Frontal cortex (tissue), 2 donors: Measurements from ENCODE around the genes RAP2C, HS6ST2, USP26, TFDP3 and RBMX.

DNA sequence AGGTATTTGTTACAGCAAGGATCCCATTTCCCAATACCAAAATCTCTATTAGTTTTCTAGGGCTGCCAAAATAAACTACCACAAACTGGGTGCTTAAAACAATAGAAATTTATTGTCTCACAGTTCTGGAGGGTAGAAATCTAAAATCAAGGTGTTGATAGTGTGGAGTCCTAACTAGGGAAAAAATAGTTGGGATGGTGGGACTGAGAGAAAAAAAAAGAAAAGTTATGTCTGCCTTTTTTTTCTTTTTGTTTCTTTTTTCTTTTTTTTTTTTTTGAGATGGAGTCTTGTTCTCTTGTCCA is 131.0 kb downstream of the RBMX2 start:
- RAMPAGE, long total RNA: no peak

DNA sequence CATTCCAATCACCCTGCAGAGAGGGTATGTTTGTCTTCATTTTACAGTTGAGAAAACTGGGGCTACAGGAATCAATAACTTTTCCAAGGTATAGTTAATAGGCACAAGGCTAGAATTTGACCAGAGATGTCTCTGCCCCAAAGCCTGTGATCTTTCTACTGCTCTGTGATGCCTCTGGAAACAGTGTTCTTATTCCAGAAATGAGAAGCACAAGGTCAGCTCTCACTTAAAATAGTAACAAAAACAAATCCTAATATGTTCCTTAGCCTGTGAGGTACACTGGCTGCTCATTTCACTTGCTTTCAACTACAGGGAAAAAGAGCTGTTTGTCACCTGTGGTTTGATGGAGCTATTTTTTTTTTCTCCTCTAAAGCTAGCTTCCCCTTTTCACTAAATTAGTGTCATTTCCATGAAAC is 148.4 kb downstream of the RBMX2 start:
- RAMPAGE, long total RNA: no peak

DNA sequence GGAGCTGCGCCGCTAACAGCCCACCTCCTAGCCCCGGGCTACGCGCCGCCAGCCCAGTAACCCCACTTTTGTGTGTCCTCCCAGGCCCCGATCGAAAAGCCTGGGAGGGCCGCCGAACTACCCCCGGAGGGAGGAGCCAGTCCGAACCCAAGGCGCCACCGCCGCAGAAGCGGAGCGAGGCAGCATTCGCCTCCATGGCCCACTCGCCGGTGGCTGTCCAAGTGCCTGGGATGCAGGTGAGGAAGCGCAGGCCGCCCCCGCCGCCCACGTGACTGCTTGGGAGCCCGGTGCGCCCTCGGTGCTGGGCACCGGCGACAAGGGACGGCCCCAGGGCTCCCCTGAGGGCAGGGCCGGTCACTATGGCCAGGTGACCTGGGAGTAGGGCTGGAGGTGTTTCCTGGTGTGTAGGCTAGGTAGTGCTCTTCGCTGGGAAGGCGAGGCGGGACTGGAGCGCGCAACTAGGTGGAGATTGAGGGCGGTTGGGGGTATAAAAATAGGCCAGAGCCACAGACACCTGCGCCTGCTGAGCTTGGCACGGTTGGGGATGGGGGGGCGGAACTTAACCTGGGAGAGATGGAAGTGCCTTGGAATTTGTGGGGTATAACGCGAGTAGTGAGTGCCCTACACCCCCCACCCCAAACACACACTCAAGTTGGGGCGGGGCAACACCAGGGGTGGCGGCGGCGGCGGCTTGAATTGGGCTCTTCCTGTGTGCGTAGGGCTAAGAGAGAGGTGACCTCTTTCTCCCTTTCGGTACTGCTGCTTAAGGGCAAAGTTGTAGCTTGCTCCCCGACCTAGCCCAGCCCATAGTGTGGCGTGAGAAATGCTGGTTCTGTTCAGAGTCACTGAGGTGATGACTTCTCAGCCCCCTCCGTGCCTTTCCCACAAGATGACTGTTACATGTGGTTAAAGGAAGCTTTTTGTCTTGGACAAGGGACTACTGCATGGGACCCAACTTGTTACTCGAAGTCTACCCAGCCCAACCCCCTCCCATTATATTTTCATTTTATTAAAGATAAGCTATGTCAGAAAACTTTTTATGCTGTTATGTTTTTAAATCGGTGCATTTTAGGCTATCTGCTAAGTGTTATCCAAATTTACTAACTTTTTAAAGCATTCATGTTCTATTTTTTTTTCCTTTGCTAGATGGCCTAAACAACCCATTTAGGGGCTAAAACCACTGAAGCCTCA is 717 bp downstream of the STK26 start:
- RAMPAGE, long total RNA: no peak

DNA sequence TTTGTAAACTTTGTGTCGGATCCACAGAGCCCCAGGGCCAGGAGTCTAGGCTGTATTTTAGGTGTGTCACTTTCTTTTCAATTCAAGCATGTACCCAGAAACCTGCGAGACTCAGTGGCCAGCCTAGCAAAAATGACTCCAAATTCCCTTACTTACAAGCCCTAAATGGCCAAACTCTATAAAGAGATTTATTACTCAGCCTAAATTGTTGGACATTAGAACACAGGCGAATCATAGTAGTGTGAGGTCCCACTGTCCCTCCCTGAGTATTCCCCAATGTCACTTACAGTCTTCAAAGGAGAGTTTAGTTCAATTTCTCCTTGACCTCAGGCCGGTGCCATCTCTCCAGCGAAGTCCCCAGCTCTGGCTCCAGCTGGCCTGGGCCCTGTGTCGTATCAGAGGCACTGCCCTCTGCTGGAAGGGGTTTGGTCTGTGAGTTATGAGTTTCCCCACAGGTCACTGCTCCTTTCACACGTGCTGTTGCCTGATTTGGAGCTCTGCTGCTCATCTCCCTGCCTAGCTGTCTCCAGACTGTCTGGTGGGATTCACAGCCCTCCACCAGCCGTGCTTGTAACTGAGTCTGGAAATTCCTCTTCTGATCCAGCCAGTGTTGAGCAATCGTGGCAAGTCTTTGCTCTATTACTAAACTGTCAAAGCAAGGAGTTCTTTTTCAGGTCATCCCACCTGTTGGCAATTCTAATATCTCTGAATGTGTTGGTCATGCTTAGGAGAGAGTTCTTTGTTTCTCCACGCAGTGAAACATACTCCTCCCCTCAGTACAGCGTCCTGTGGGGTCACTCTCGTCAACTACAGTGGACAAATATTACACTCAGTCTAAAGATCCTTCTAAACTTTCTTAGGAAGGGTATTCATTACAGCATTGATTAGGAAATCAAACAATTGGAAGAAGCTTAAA is at the start of gene RAP2C:
TSS of gene RAP2C (minus strand) at position 365 of the 916 bp plus-strand sequence.
- RAMPAGE, long total RNA: no peak

- RAMPAGE, long total RNA: no peak
These were observed 634 bp upstream of the MBNL3 start for GRCh38 chrX:132489215-132490128.

DNA sequence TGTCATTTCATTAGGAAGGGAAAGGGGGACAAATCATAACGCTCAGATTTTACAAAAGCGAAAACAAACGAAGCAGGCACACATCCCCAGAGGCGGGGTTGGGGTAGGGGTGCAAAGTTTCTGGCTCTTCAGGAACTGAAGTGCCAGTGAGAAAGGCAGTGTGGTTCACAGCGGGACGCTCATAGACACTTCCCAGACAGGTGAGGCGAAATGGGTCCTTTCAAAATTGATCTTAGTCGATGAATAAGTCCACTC is 1.2 kb upstream of the MBNL3 start:
- RAMPAGE, long total RNA: no peak

DNA sequence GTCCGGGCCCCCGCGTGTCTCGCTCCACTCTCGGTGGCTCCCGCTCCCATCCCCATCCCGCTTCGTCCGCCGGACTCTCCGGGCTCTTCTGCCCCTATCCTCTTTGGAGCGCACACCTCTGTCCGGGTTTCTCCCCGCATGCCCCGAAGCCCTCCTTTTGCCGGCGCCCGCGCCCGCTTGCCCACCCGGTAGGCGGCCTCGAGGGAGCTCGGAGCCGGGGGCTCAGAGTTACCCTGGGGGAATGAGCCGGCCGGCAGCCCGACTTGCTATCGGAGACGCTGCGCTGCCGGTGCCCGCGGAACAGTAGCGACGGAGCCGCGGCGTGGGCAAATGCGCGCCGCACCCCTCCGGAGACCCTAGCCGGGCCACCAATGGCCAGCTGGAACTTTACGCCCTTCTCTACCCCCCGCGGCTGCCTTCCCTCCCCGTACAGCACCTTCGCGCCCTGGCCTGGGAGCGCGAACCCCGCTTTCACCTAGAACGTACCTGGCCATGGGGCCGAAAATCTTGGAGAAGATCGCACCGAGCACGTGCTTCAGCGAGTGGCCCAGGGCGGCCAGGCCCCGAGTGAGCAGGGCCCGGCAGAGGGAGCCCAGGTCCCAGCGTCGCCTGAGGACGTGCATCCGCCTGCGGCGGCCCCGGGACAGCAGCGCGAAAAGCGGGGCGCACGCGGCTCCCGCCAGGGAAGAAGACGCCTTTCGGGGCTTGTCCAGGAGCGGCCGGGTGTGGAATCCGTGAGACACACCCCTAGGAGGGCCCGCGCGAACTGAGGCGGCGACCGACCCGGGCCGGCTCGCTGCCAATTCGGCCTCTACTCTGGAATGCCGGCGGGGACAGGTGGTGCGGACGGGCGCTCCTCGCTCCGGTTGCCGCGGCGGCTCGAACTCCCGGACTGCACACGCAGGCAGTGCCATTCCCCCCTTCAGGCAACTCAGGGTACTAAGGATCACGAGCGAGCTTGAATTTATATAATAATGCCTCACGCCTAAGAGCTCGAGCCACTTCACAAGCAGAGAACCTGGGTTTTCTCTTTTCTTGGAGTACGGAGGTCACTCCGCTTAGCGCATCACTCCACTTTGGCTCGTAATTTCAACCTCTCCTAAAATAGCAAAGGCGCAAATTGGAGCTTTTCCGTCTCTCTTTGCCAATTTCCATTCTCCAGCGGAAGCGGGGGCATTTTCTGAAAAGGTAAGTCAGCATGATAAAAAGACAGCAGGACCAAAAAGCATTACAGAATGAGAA is at the start of gene HS6ST2:
TSS of gene HS6ST2 (minus strand) at position 941 of the 1,242 bp plus-strand sequence.
- RAMPAGE, long total RNA: no peak

DNA sequence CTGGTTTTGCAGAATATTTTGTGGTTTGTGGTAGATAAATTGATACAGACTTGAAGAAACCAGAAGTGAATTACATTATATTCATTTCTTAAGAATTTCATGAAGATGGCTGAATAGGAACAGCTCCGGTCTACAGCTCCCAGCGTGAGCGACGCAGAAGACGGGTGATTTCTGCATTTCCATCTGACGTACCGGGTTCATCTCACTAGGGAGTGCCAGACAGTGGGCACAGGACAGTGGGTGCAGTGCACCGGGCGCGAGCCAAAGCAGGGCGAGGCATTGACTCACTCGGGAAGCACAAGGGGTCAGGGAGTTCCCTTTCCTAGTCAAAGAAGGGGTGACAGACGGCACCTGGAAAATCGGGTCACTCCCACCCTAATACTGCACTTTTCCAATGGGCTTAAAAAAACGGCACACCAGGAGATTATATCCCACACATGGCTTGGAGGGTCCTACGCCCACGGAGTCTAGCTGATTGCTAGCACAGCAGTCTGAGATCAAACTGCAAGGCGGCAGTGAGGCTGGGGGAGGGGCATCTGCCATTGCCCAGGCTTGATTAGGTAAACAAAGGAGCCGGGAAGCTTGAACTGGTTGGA is 51.2 kb upstream of the HS6ST2 start:
- RAMPAGE, long total RNA: no peak

GRCh38 chrX:133097014-133097444 is at the start of gene USP26:
Gene USP26 (minus strand): TSS chrX:133097109.
- RAMPAGE, long total RNA: no peak

DNA sequence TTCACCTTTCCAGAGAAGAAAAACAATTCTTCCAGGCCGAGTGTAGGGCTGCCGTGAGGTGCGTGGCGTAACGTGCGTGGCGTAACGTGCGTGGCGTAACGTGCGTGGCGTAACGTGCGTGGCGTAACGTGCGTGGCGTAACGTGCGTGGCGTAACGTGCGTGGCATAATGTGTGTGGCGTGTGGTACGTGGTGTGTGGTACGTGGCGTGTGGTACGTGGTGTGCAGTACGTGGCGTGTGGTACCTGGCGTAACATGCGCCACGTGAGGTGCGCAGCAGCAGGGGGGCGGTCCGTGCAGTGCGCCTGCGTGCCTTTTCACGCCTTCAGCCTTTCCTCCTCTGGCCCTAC is at the start of gene TFDP3:
TSS of gene TFDP3 (minus strand) at position 62 of the 349 bp plus-strand sequence.
- RAMPAGE, long total RNA: no peak

DNA sequence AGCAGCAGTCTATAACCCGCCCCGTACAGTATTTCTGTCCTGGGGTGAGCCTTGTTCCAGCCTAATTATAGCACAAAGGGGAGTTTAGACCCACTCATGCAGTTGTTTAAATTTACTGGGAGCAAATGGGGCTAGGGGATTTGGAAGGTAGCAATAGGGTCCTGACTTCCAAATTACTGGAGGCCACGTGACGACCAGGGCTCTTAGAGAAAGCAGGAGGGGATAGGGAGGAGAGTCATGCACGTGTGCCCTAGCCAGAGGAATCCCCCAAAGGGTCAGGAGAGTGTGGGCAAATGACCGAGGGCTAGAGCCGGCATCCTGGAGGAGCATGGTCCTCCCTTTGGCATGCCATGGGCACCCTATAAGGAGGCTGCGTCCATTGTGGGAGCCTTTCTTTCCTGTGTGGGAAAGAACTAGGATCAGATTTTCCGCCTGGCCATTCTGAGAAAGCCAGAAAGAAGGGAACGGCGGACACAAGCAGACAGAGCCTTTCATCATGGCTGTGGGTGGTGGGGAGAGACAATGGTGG is 25.5 kb upstream of the GPC4 start:
- RAMPAGE, long total RNA: no peak

GRCh38 chrX:133444782-133445561 is 29.7 kb upstream of the GPC4 start:
- RAMPAGE, long total RNA: no peak

GRCh38 chrX:134038940-134039333 is 53.5 kb upstream of the GPC3 start:
- RAMPAGE, long total RNA: no peak

- RAMPAGE, long total RNA: no peak
These were observed 1.2 kb downstream of the INTS6L start for GRCh38 chrX:135521318-135522468.

- RAMPAGE, long total RNA: no peak
These were observed 745 bp downstream of the MMGT1 start for GRCh38 chrX:135973139-135973347.

DNA sequence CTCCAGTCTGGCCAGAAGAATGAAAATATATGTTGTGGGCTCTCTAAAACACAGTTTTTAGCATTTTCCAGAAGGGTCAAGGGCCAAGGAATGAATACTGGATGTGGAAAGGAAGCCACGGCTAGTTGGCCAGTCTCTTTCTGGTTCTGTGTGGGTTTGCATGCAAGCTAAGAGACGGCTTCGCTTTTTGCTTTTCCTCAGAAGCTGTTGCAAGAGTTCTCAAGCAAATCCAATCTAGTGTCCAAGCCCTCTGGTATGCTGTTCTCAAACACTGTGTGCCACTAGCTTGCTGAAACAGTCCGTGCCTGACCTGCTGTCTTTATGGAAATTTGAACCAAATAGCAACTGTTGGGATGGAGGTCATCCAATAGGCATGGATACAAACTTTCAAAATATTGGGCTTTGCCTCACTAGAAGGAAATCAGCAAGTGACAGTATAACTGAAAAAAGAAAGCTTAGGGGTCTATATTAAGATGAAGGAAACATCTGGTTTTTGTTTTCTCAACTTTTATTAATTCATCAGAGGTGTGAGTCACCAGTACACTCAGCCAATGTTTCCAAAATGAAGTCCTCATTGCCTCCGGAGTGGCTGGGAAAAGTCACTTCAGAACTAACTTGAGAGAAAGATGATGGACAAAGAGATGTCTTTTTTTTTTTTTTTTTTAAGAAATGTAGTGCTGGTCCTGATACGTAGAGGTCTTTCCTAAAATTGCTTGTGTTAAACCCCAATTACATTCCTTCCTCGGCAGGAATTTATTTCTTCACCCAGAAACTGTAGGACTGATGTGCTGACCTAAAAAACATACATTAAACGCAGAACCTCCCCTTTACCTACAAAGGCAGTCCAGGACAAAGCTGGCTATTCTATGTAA is 70.6 kb downstream of the SLC9A6 start:
- RAMPAGE, long total RNA: no peak

- RAMPAGE, long total RNA: no peak
These were observed 865 bp downstream of the FHL1 start for GRCh38 chrX:136197670-136198153.

DNA sequence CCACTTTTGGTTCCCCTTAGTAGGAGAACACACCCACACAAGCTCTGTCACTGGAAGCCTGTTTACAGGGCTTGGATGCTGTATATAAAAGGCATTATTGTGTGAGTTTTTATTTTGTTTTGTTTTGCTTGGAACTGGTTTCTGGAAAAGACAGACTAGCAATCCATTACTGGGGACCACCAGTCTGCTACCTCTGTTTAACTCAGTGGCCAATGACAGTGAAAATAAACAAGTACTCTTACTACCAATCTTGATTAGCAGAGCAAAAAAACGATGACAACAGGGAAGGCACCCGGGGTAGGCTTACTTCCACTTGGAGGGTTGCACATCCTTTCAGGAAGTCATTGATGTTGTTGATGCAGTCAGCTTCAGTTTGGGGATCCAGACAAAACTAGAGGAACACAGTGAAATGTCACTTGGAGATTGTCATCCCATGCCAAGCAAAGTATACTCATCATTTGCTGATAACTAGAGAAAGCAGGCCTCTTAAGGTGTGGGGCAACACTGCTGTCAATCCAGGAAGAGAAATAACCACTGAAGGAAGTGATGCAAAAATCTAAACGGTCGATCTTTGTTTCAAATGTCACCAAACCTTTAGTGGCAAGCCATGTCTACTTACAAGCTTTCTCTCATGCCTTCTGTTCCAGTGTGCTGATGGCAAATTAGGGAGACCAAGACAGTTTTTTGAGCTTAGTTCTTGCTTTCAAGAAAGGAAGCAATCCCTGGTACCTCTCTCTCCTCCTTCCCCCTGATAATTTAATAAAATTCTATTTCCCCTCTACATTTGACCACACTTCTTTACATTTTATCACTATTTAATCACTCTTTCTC is 1.4 kb downstream of the ARHGEF6 start:
- RAMPAGE, long total RNA: no peak

- RAMPAGE, long total RNA: no peak
These were observed 3.6 kb upstream of the ARHGEF6 start for GRCh38 chrX:136784309-136784689.

DNA sequence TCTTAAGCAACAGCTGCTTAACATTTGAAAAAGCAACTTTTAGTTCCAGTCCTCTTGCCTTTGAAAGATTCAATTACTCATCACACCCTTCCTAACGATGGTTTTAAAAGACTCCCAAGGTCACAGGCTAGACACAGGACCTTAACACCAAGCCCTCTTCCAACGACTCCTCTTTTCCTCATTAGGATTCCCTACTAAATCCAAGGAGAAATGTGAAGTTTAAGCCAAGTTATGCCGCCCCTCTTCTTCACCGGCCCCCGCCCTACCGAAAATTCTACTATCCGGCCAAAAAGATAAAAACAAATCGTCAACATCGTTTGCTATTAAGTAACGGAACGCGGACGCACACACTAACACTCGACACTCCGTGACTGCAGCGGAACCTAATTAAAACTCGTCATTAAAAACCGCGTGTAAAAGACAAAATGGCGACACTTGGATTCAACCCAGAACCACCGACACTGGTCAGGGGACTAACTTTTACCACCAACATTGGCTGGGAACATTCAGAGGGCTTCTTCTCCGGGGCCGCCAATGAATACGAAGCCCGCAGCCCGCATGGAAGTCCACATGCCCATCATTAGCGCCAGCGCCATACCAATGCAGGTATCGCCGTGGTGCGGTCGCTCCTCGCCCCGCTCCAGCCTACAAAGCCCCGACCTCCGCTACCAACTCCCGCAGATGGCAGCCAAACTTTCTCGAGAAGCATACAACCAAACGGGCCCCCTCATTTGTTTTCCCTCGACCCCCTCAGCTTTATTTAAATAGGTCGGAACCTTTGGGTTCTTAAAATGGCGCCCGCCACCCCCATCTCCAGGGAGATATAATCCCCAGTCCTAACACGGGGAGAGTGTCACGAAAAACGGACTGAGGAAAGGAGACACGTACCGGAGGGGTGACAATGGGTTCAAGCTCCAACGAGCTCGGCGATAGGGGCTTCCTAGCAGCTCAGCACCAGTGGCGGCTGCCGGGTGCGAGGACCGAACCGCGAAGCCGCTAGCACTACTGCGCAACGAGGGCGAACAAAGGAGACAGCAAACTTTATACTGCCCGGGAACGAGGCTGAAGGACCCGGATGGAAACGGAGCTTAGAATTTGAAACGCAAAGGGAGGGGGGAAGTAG is at the start of gene RBMX:
TSS of gene RBMX (minus strand) at position 1,017 of the 1,123 bp plus-strand sequence.
- RAMPAGE, long total RNA: no peak